SK-N-DZ (cell line): ENCODE data around the gene TBC1D9.

GRCh38 chr4:139452721-139453042, 1.2 kb upstream of the RAB33B start:
RAMPAGE:
- cytosol, long total RNA, result no peak
- nucleus, long total RNA, result no peak

GRCh38 chr4:139592938-139593725, 37.1 kb upstream of the SETD7 start:
RAMPAGE:
- cytosol, long total RNA, result no peak
- nucleus, long total RNA, result no peak

DNA sequence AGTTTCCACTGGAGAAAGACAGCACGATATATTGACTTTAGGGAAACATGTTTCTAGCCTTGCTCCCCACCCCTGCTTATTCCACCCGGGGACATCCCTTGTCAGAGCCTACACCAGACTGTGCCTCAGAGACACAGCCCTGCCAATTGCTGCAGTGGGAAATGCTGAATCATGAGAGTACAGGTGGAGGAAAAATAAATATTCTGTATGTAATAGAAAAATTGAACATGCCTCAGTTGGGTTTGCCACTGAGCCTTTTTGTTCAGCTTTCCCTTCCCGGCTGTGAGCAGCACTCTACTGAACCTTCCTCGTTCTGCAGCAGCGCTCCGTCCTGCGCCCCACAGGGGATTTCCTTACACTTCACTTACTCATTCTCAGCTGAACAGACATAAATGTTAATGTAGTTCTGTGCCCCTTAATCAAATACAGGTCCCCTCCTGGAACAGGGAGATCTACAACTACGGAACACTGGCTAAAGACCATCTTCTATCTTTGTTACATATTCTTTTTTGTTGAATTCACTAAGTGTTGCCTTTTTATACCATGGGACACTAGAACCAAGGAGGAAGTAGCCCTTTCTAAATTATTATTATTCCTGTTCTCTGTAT, 121.3 kb downstream of the MGST2 start:
RAMPAGE:
- cytosol, long total RNA, result no peak
- nucleus, long total RNA, result no peak

RAMPAGE:
- cytosol, long total RNA, result no peak
- nucleus, long total RNA, result no peak
Observed at GRCh38 chr4:139858460-139859255, 193.0 kb downstream of the MGST2 start.

DNA sequence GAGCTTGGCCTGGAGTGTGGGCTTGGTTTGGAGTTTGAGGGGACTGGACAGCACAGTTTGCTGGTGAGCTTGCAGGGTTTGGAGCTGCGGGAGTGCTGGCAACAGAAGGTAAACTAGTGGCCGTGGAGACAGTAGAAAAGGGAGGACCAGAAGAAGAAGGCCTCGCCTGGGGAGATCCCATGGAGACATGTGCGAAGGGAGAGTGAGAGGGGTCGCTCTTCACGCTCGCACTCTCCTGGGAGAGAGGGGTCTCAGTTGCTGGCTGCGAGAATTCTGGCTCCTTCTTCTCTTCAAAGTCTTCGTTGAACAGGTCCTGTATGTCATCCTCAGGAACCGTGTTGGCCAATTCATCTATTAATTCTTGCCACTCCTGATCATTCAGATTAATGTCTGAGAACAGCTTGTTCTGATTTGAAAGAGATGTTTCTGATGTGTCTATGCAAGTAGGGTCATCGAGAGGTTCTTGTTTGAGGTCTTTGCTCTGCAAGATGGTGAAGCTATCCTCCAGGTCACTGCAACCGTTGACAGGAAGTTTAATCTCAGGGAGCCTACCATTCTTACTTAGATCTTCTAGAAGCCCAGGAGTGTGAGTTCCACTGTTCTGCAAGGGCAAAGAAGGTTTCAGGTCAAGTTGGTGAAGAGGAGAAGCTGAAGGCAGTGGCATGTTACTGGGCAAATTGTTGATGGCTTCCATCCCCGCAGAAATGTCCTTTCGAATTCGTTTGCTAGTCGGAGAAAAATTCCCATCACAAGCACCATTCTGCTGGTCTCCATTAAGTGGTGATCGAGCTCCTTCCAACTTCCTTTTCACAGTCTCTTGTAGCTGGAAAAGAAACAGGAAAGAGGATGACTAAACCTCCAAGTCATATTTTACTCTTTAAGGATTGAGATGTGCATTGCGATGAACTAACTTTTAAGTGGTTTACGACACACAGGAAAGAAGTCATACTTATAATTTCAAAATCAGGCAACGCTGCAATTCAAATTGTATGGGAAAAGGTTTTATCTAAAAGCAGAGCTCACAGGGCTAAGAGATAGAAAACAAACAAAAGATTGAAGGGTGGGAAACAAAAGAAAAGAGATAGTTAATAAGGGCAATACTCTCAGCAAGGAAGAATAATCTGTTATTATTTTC, 224.9 kb downstream of the MGST2 start:
RAMPAGE:
- cytosol, long total RNA, result no peak
- nucleus, long total RNA, result no peak

RAMPAGE:
- cytosol, long total RNA, result no peak
- nucleus, long total RNA, result no peak
Observed at GRCh38 chr4:139902561-139903134, 237.0 kb downstream of the MGST2 start.

DNA sequence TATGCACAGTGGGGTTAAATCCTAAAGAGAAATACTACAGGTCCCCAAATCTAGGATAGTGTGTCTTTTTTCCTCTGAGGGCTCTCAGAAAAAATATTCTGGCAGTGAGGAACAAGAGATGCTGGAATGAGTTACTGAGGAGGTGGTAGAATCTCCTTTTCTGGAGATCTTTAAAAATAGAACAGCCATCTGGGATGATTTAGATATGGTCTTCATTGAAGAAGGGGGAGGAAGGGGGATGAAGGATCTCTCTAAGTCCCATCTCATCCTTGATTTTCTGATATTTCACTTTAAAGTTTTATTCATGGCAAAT, 235.0 kb downstream of the MAML3 start:
RAMPAGE:
- cytosol, long total RNA, result no peak
- nucleus, long total RNA, result no peak

DNA sequence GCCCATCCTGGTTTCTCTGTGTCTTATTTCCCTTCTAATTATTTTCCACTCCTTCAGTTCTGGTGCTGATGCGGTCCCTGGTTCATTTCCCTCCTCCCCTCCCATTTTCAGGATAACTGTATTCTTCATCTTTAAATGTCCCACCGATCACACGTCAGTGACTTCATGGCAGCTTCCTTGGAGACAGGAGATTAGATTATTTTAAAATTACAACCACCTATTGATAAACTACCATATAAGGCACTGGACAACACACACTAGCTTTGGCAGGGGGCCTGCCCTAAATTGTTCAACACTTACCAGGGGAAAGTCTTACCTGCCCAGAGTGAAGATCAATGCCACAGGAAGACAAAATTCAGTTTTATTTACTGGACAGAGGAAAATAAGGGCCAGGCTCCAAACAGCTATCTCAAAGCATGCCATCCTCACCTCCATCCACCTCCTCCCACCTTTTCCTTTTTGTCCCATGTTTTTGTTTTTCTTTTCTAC, 123.9 kb downstream of the MAML3 start:
RAMPAGE:
- cytosol, long total RNA, result no peak
- nucleus, long total RNA, result no peak

DNA sequence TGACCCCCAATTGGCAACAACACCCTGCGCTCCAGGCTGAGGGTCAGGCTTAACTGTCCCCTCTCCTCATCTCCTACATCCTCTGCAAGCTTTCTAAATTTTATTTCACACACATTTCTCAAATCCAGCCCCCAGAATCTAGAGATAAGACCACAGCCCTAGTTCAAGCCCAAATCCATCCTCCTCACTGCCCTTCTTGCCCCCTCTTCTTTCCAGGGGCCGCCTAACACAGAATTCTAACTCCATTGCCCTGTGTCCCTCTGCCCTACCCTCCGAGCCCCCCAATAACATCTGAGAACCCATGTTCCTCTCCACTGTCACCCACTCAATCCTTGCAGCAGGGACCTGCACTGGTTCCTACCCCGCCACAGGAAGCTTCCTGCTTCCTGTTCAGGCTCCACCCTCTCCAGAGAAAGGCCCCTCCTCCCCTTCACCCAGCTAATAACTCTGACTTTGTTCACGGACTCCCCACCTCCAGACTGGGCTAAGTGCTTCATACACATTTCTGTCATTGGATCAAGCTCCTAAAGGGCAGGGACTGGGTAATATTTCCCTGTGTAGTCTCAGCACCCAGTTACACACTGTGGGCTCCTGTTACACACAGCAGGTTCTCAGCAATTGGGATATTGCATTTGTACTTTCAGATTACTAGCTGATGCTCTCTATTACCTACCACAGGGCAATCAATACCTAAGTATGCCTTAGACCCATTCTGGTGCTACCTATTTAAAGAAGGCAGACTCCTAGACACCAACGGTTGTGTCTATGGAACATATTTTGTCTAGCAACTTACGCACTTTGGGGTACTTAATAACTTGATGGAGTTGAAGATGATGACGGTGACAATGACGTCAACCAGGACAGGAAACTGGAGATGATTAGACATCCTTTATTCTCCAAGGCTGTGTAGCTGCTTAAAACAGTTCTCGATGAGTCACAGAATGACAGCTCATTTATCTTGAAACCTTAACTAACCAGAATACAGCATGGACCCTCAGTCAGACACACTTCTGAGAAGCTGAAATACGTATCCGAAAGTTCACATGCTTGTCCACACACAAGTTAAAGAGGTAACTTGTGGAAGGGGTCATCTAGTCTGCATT, 58.2 kb downstream of the MAML3 start:
RAMPAGE:
- cytosol, long total RNA, result no peak
- nucleus, long total RNA, result no peak

GRCh38 chr4:140119399-140119964, 34.5 kb downstream of the MAML3 start:
RAMPAGE:
- cytosol, long total RNA, result no peak
- nucleus, long total RNA, result no peak

DNA sequence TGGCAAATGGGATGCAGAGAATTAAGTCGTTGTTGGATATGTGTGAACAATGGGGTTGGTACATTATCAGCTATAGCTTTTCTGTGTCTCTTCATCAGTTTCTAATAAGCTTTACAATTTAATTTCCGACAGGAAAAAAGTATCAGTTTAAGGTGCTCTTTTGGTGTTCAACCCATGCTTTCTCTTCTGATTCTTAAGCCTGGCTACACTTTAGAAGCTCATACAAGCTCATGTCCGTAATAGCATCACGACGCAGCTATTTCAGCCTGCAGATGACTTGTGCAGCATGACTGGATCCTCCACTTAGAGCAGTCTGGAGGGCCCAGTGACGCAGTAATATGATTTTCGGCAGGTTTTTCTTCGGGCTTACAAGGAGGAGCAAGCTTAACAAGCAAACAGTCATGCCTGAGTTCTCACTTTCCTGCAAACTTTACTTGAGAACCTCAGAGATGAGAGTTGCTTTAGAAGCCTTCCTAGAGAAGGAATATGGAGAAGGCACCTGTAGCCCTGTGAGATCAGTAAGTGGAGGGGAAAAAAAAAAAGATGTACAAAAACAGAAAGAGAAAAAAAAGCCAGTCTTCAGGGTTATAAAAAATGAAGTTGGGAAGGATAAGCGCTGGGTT, 85.3 kb upstream of the MAML3 start:
RAMPAGE:
- cytosol, long total RNA, result start-site peak on the plus strand centred at position 377 of the sequence, 28 bp wide, 35 and 82 reads in 2 replicates
- nucleus, long total RNA, result start-site peak on the plus strand centred at position 395 of the sequence, 65 bp wide, 137 and 50 reads in 2 replicates

DNA sequence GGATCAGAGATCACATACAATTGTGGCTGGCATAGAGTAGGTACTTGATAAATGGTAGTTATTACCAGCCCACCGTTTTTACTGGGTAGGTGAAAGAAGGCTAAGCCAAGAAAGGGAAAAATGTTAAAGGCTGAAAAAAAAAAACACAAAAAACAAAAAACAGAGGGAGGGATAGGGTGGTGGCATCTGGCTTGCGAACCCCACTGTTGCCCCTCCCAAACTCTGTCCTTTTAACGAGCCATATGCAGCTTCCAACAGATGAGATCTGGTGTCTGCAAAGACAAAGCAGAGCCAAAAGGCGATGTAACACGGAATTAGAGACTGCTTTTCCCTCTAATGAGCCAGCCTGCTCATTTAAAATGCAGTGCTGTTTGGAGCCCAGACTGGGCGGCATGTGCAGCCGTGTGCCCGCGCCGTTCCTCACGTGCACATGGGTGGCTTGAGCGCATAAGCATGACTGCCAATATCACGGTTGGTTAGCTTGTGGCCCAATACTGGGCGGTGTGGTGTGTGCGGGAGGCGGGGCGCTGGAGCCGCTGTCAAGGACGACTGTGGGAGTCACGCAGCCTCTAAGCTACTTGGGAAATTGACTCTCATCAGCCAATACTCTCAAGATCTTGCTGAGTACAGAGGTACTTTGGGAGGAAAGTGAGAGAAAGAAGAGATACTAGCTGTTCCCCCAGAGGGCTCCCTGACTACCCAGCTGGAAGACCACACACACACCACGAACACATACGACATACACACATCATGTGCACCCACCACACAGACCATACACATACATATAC, 87.0 kb upstream of the SCOC start:
RAMPAGE:
- cytosol, long total RNA, result no peak
- nucleus, long total RNA, result no peak

GRCh38 chr4:140374332-140374625, 833 bp downstream of the SCOC start:
RAMPAGE:
- cytosol, long total RNA, result no peak
- nucleus, long total RNA, result no peak

RAMPAGE:
- cytosol, long total RNA, result no peak
- nucleus, long total RNA, result no peak
Observed at GRCh38 chr4:140642811-140644043, 74.5 kb upstream of the UCP1 start.

RAMPAGE:
- cytosol, long total RNA, result no peak
- nucleus, long total RNA, result no peak
Observed at GRCh38 chr4:140659123-140659825, 90.5 kb upstream of the UCP1 start.

DNA sequence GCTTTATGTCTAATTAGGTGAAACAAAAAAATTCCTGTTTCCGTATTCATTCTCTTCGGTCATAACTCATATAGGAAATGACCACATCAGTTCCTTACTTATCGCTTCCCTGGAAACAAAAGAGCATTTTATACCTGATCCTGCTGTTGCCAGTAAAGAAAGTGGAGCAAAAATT, 930 bp downstream of the TBC1D9 start:
RAMPAGE:
- cytosol, long total RNA, result no peak
- nucleus, long total RNA, result no peak

RAMPAGE:
- cytosol, long total RNA, result no peak
- nucleus, long total RNA, result no peak
Observed at GRCh38 chr4:140756260-140757449, at the start of gene TBC1D9. Gene TBC1D9, minus strand, starts transcription at chr4:140756385.

DNA sequence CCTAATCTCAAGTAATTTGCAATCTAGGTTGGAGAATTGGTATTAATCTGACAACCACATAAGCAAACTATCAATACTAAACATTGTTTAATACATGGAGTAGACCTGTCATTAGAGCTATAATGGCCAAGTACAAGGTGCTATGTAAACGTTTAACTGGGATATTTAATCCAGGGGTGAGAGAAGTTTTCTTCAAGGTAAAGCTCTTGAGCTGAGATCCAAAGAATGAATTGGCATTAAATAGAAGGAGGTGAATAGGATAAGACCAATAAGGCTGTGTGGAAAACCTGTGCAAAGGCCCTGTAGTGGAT, 93.8 kb upstream of the TBC1D9 start:
RAMPAGE:
- cytosol, long total RNA, result no peak
- nucleus, long total RNA, result no peak

RAMPAGE:
- cytosol, long total RNA, result no peak
- nucleus, long total RNA, result no peak
Observed at GRCh38 chr4:141107866-141108347, 25.4 kb downstream of the RNF150 start.

GRCh38 chr4:141349954-141350752, 129.5 kb downstream of the ZNF330 start:
RAMPAGE:
- cytosol, long total RNA, result no peak
- nucleus, long total RNA, result no peak